Osteocyte (in vitro differentiated cells): ENCODE measurements around a stretch of chr7.

- PRO-cap: no peak
Measured at GRCh38 chr7:55546735-55547300, 25.5 kb downstream of the VOPP1 start.

DNA sequence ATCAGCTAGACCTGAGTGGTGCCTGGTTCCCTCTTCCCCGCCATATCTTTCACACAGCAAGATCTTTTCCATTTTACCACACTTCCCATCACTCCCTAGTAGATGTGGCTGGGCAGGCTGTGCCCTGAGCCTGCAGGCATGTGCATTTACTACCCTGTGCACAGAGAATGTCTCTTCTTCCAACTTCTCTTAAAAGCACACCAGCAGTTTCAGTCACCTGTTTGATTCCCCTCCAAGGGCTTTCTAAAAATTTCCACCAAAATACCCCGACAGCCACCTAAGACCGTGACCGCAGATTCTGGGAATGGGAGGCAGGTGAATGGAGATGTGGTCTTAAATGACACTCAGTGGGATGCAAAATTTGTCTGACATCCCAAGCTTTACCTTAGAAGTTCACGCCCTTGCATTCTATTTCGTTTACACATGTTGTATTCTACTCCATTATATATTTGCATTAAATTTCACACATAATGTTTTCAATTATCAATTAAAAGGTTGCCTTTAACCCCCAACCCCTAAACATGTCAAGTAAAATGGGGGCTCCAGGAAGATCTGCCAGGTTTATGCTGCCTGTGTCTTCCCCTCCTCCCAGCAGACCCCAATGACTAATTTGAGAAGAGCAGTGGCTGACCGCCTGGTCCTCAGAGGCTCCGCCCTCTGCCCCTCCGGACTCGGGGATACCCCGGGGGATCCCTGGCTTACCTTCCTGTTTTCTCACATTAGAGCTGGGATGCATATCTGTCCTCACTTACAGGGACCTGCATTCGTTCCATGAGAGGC is 24.4 kb downstream of the VOPP1 start:
- PRO-cap: no peak

DNA sequence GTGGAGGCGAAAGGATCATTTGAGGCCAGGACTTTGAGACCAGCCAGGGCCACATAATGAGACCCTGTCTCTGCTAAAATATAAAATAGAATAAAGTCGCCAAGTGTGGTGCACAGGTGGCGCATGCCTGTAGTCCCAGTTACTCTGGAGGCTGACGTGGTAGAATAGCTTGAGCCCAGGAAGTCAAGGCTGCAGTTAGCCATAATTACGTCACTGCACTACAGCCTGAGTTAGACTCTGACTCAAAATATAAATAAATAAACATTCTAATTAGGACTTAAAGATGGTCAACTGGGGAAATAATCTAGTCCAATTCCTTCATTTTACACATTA is 771 bp downstream of the CHCHD2 start:
- PRO-cap: no peak

DNA sequence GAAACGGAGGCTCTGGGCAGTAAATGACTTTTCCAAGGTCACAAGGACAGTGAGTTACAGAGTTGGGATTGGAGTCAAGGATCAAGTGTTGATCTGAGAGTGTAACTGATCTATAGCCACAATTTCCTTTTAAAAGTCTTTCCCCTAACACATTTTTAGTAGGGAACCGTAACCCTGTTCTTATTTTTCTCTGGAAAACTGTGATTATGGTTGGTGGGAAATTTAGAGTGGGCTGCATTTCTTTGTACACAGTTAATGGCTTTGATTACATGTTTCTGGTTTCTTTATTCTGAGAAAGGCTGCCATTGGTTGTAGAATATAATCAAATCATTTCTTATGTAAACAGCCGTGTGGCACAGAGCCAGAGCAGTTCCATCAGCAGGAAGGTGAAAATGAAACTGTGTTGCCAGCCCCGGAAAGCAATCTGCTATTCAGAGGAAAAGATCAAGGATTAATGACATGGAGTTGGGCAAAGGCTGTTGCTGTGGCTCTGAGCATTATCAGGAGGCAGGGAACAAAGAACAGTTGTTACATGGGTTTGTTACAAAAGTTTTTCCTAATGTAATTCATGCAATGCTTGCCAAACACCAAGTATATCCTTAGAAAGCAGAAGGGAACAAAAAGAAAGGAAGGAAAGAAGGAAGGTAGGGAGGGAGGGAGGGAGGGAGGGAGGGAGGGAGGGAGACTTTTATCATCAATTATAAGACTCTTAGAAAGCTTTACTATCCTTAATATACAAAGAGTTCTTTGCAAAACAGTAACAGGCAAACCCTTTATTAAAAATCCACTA is 74.2 kb upstream of the ZNF716 start:
- PRO-cap: no peak

DNA sequence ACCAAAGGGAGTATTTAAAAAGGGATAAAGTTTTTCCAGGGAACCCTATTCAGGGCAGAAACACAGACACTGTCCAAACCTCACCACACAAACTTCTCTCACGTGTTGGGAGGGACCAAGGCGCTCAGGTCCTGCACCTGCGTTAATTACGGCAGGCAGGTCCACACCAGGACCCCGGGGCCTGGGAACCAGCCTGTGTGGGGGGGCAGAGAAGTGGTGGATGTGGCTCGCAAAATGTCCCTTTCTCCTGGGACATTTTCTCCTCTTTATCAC is 73.5 kb upstream of the ZNF722 start:
- PRO-cap: no peak

DNA sequence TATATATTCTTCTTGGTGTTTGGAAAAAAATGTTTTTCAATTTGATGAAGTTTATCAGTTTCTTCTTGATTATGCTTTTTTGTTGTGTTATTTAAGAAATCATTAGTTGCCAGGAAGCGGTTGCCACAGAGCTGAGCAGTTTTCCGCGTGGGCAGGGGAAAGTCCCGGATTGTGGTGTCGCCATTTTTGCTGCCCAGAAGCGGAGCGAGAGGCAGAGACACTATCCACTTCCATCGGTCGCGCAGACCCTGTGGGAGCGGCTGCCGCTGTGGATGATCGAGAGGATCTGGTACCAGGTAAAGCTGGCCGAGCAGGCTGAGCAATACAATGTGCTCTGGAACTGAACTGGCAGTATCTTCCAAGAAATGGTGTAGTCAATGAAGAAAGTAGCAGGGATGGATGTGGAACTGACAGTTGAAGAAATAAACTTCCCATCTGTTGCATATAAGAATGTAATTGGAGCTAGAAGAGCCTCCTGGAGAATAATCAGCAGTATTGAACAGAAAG is 119.9 kb downstream of the ZNF736 start:
- PRO-cap: no peak

GRCh38 chr7:64882811-64883065 is 20.3 kb upstream of the ZNF273 start:
- PRO-cap: no peak

GRCh38 chr7:65723383-65723921 is 149.4 kb upstream of the VKORC1L1 start:
- PRO-cap: no peak

DNA sequence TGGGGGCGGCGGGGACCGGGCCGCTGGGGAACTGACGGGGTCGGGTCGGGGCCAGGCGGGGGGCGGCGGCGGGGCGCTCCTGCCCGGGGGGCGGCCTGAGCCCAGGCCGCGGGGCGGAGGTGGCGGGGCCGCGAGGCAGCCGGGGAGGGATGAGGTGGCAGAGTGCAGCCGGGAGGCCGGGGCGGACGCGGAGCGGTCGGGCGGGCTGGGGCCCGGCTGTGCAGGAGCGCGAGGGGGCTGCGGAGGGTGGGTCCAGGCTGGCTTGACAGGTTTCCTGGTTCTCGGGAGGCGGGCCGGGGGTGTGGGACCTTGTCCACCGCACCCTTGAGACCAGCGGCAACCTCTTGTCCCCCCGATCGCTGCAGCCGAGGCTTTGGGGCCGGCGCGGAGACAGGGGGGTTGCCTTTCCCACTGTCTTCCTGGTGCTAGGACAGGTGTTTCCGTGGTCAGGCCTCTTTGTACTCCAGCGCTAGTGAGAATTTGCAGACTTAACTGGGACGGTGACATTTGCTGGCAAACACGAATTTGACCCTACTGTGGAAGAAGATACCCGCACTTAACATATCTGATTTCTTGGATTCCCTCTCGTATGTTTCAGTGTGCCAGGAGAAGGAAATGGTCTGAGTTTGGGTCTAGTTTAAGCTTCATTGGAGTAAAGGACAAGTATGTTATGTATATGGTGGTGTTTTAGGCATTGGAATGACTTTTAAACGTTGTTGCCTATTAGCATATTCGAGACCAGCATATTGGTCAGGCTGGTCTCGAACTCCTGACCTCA is 970 bp downstream of the VKORC1L1 start:
- PRO-cap: no peak

- PRO-cap: no peak
Measured at GRCh38 chr7:65980719-65981372, 1.2 kb downstream of the GUSB start.

GRCh38 chr7:66099028-66099394 is 15.6 kb upstream of the CRCP start:
- PRO-cap: no peak

DNA sequence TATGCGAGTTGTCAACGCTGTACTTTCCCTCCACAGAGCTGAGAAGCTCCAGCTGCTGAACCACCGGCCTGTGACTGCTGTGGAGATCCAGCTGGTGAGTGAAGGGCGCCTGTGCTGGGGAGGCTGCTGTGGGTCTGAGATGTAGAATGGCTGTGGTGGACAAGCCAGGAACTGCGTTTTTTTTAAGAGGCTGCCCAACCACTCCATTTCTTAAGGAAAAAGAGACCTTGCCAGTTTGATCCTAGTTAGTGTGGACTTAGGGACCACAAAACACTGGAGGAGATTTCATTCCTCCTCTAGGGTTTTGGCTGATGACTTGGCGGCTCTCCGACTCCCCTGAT is 30.7 kb downstream of the CRCP start:
- PRO-cap: no peak

- PRO-cap: no peak
Measured at GRCh38 chr7:66315067-66315762, 110.1 kb downstream of the TPST1 start.

DNA sequence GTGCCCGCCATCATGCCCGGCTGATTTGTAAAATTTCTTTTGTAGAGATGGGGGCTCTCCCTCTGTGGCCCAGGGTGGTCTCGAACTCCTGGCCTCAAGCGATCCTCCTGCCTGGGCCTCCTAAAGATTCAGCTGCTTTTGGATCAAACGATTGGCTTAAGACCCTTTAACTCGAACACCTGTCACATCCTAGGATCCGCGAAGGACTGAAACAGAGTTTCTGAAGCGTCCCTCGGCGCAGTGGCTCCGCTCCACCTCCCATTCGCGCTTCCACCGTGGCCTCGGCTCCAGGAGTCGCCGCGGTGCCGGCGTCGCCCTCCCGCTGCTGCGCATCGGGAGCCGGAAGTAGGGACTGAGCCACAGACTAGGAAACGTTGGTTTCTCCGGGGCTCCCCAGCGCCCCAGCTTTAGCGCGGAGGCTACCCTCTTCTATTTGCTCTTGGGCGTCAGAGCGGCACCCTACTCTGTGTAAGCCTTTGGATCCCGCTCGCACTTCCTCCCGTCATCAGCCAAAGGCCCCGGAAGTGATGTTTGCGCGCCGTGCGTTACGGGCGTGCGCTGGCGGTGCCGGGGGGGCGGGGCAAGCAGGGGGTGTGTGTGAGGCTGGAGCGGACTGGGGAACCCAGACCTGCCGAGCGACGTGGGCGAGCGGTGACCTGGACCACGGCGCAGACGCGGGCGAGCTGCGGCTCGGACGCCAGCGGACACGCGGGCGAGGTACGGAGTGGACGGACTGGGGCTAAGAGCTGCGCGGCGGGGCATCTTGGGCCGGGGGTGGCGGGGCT is 53.1 kb downstream of the KCTD7 start:
- PRO-cap: bidirectional peak, plus-strand start at position 625 of the sequence, minus-strand start at position 498 of the sequence

GRCh38 chr7:66698350-66699127 is 42.0 kb upstream of the RABGEF1 start:
- PRO-cap: no peak

DNA sequence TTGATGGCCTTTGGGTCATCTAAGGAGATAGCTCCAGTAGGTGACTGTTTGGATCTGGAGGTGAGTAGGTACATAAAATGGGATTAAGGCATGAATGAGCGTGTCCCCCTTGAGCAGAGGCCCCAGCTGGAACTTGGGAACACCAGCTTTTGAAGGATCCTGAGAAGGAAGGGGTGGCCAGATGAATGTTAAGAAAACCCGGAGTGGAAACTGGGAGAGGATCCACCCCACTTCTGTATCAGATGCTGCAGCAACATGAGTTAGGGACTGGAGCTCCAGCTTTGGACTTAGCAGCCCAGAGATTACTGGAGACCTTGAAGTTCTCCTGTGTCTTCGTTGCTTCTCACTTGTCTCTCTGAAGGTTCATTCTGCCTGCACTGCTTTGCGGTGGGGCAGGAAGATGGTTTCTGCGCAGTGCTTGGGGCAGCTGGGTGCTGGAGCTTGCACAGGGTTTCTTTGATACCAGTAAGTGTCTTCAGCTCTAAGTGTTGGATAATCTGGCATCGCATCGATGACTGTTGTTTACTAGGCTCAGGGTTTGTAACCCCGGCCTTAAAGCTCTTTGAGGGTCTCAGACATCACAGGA is 9.3 kb downstream of the TMEM248 start:
- PRO-cap: no peak

DNA sequence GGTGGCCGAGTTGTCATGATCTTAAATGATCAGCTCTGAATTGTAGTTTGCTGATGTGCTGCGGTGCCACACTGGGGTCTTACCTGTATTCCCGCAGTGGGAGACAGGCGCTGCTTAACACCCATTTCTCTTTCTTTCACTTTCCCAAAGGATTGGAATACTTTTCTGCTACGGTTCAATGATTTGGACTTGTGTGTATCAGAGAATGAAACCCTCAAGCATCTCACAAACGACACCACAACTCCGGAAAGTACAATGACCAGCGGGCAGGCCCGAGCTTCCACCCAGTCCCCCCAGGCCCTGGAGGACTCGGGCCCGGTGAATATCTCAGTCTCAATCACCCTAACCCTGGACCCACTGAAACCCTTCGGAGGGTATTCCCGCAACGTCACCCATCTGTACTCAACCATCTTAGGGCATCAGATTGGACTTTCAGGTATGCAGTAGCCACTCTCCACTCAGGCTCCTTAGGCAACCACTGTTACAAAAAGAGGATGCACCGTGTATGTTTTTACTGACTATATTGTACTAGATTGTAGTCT is 23.9 kb downstream of the TMEM248 start:
- PRO-cap: no peak

- PRO-cap: no peak
Measured at GRCh38 chr7:66946542-66946976, 25.5 kb downstream of the TMEM248 start.

DNA sequence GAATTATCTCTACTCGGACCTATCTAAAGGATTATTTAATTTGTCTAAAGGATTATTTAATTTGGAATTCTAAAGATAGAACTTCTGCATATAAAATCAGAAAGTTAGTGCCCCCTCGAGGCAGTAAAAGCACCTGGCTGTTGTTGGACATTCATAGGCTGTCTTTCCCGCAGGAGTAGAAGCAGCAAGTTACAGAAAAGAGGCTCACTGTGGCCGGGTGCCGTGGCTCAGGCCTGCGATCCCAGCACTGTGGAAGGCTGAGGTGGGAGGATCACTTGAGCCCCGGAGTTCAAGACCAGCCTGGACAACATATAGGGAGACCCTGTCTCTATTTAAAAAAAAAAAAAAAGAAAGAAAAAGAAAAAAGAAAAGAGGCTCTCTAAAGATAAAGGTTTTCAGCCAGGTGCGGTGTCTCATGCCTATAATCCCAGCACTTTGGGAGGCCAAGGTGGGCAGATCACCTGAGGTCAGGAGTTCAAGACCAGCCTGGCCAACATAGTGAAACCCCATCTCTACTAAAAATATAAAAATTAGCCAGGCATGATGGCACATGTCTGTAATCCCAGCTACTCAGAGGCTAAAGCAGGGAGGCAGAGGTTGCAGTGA is 27.9 kb downstream of the TMEM248 start:
- PRO-cap: no peak

- PRO-cap: no peak
Measured at GRCh38 chr7:67392550-67392962, 115.8 kb downstream of the SPDYE21 start.